Left common carotid artery plus branches (tissue), 1 donor: ENCODE measurements around a stretch of chr22.

- PRO-cap = no peak
These were observed 43.1 kb downstream of the CERK start for GRCh38 chr22:46694746-46695612.

DNA sequence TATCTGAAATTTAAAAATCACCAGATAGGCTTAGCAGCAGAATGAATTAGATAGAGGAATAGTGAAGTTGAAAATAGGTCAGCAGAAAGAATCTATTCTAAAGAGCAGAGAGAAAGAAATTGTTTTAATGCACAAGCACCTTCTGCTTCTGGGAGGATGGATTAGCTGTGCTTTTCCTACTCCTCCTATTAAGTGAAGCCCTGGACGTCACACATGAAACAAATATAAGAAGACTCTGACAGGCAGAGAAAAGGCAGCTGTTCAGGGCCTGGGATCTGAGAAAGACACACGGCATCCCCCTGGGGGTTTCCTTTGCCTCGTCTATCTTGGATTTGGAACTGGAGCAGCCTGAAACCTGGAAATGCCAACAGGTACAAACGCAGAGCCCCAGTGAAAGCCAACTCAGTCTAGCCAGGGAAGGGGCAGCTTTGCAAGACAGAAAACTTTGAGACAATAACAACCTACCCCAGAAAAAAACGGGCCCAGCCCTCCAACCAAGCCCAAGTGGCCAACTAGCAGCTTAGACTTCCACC, 7.5 kb downstream of the CERK start:
- PRO-cap = no peak

DNA sequence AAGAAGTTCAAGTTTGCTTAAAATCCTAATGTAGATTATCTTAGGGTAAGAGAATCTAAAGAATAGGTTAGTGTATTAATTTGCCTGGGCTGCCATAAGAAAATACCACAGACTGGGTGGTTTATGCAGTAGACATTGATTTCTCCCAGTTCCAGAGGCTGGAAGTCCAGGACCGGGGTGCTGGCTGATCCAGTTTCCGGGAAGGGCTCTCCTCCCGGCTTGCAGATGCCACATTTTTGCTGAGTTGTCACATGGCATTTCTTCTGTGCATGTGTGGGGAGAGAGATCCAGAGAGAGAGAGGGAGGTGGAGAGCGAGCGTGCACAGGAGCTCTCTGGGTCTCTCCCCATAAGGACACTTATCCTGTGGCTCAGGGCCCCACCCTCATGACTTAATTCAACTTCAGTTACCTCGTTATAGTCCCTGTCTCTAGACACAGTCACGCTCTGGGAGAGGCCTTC, 46.6 kb downstream of the TBC1D22A start:
- PRO-cap = no peak

- PRO-cap = no peak
These were observed 118.9 kb downstream of the TBC1D22A start for GRCh38 chr22:46881292-46881710.

DNA sequence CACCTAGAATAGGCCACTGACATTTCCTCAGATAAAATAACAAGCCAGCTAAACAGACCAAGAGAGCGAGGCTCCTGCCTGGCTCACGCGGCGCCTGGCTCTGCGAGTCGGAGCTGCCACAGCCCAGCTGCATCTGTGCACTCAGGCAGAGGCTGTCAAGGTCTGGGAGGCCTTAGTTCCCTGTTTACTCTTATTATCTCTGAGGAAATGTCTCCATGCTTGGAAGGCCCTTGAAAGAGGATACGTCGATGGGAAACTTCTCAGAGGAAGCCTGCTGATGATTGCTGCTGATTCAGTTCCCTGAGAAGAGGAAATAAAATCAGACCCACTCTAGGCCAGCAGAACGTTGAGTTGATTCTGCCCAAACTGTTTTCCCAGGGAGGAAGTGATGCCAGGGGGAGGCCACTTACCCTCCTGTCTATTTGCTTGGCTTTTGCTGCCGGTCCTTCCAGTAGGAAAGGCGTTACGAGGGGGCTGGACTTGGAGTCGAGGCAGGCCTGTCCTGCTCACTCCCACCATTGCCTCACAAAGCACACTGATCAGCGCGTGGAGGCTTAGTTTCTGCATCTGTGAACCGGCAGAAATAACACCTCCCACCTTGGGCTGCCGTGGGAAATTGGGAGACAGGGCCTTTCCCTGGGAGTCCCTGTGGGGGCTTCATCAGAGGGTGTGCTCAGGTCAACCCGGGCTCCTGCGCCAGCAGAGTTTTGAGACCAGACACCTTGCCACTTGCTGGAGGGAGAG, 208.9 kb downstream of the TBC1D22A start:
- PRO-cap = no peak

- PRO-cap = no peak
These were observed 275.9 kb downstream of the TBC1D22A start for GRCh38 chr22:47038459-47038740.

- PRO-cap = no peak
These were observed 340.5 kb downstream of the TBC1D22A start for GRCh38 chr22:47103001-47103302.

GRCh38 chr22:47129862-47130529, 367.5 kb downstream of the TBC1D22A start:
- PRO-cap = no peak

DNA sequence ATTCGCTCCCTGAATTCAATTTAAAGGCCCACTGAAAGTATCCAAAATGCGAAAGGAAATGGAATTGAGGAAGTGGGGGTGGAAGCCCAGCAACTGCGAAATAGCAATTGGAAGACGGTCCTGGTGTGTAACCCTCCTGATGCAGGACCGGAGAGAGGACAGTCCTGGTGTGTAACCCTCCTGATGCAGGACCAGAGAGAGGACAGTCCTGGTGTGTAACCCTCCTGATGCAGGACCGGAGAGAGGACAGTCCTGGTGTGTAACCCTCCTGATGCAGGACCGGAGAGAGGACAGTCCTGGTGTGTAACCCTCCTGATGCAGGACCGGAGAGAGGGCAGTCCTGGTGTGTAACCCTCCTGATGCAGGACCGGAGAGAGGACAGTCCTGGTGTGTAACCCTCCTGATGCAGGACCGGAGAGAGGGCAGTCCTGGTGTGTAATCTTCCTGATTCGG, 408.1 kb downstream of the TBC1D22A start:
- PRO-cap = no peak

- PRO-cap = no peak
These were observed 725.4 kb downstream of the TBC1D22A start for GRCh38 chr22:47487711-47488367.

DNA sequence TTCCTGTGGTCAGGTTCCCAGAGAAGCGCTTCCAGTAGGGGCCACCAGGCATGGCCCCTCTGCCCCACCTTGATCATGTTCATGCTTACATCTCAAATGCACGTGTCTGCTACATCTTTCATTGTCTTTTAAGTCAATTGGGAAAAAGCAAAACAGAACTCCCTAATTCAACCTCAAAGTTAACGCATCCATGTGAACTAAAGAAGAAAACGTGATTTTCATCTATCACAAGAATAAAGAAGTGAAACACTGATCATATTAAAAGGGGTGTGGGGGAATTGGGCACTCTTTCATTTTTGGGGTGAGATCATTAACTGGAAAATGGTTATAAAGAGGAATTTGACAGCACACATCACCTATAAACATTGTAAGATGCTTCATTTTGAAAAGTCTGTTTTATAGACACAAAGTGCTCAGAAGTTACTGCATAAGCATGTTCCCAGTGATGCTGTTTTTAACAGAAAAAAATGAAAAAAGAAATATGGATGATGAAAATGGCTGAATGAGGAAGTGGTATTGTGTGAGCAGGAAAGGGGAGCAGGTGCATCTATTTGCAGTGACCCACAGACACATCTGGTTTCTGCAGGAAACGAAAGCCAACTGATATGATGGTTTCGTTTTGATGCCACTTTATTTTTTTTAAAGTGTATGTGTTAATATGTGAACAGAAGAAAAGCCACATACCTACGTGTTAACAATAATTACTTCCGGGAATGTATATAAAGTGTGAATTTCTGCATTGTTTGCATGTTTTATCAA, 391.3 kb upstream of the TAFA5 start:
- PRO-cap = no peak

- PRO-cap = no peak
These were observed 685 bp downstream of the TAFA5 start for GRCh38 chr22:48489912-48490563.

- PRO-cap = no peak
These were observed 77.4 kb downstream of the TAFA5 start for GRCh38 chr22:48566780-48567121.

DNA sequence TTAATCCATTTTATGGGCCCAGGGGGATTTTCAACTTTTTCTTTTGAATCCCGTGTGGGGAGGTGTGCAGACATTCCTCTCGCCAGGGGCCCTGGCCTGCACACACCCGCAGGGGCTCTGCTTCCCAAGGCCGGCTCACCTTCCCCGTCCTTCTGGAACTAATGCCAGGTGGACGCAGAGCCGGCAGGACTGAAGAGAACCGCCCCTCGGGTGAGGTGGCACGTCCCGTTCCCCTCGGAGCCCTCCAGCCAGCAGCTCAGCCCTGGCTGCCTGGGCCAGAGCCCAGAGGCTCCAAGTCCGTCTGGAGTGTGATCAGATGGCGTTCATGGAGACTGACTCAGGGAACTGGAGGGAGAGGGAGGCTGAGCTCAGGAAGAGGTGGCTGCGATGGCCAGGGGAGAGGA, 229.7 kb downstream of the TAFA5 start:
- PRO-cap = no peak

- PRO-cap = no peak
These were observed 379.0 kb downstream of the BRD1 start for GRCh38 chr22:49448579-49449138.

- PRO-cap = no peak
These were observed 169.3 kb downstream of the BRD1 start for GRCh38 chr22:49658349-49658805.

DNA sequence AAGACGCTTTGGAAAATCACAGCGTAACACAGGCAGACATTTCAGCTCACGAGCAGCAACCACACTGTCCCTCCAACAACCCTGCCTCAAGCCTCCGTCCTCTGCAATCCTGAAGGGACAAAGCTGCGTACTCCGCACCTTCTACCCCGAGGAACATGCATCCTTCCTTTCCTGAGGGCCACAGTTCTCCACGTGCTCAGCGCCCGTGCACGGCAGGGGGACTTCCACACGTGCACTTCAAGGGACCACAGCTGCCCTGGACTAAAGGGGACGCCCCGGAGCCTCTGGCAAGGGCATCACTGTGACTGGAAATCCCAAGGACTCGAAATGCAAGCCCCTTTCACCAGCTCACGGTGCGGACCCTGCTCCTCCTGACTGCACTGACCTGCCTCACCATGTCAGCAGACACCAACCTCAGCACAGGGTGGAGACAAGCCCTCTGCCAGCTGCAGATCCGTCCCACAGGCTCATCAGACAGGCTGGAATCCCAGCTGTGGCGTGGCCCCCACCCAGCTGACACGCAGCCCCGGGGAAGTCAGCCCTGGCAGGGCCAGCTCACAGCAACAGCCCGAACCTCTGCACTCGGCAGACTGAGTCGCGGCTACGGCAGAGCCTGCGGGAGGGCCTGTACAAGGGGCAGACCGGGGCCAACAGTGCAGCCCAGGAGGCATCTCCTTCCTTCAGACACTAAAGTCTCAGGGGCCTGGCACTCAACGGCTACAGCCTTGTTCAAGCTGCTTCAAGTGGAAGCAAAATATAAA, 36.8 kb downstream of the BRD1 start:
- PRO-cap = no peak

- PRO-cap = no peak
These were observed 29.1 kb downstream of the BRD1 start for GRCh38 chr22:49798361-49799202.

DNA sequence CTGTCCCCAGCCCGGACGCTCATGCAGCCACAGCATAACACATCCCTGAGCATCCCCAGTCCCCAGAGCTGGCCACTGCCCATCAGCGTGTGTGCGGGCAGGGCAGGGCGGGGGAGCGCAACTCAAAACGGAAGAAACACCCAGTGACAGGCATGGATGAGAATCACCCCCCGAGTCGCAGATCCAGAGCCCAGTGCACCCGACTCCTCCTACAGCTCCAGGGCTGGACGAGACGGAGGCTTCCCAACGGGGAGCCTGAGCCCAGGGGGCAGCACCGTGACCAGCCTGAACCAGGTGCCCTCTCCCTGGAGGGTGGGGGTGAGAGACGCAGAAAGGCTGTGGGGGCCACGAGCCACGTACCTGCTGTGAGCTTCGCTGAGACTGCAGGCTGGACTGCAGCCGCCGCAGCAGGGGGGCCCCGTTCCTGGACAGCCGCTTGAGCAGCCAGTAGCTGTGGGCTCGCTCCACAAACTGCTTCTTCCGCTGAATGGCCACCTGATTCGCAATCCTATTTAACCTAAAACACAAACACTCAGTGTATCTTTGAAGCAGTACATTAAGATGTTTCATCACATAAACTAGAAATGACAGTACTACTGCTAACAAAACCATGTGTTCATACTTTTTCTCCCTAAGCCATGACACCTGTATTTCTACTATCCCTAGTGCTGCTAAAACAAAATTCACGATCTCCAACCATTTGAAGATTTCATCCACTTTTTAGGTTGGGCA, 23.7 kb downstream of the BRD1 start:
- PRO-cap = no peak

GRCh38 chr22:49828024-49828702, 490 bp upstream of the BRD1 start:
- PRO-cap = no peak